Pulmonary artery (tissue), 1 donor: ENCODE data around the genes ACTR6, CHPT1, GNPTAB and NT5DC3.

- PRO-cap, result unidirectional peak, plus-strand start at chr12:100141850; unidirectional peak, plus-strand start at chr12:100141897; unidirectional peak, plus-strand start at chr12:100142095; unidirectional peak, plus-strand start at chr12:100142283; bidirectional peak, plus-strand start at chr12:100142464, minus-strand start at chr12:100142339
These were observed 729 bp downstream of the BLTP3B start for GRCh38 chr12:100141509-100142780.

DNA sequence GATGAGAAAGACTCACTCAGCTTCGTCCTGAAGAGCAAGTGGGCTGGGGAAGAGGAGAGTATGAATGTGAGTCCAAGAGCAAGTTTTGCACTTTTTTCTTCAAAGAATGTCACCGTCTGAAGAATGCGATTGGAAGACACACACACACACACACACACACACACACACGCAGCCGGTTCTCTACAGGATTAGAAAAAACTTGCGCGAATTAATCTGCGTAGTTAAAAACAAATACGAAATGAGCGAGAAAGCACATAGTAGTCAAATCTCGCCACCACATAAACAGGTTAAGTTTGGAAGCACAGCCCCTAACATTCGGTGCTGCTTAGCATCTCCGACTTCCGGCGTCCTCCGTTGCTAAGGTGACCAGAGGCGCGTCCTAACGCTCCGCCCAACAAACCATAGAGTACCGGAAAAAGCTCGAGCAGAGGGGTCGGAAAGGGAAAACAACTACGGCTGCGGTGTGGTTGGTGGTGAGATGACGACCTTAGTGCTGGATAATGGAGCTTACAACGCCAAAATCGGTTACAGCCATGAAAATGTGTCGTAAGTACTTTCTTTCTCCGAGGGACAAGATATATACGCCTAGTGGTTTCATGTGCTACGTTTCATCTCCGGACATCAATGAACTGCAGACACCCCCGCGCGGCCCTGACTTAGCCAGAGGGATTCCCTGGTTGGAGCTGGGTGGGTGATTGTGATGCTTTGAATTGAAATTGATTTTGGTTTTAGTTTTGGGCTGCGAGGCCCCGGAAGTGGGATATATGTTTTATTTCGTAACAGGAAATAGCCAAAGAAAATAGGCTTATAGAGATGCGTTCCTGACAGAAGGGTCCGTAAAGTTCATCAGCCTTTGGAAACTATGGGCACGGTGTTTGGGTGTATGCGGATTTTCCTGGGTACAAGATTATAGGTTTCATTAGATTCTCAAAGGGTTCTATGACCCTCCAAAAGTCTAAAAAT lies at the start of gene ACTR6:
Gene ACTR6 (plus strand): TSS at position 442 of the 963 bp plus-strand sequence.
- PRO-cap, result unidirectional peak, plus-strand start at position 427 of the sequence

DNA sequence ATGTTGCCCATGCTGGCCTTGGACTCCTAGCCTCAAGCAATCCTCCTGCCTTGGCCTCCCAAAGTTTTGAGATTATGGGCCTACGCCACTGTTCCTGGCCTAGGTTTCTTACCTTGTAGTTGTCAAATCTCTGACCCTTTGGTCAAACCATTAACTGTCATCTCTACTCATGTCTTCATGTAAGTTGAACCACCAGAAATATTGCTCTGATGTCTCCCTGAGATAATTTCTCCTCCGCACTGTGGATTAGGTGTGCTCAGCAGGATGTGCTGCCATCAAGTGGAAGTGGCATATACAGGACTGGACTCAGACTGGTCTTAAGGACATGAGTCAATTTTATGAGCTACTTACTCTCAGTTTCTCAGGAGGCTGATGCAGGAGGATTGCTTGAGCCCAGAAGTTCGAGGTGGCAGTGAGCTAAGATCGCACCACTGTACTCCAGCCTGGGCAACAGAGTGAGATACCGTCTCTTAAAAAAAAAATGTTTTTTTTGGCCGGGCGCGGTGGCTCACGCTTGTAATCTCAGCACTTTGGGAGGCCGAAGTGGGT lies 28.6 kb downstream of the ACTR6 start:
- PRO-cap, result no peak

DNA sequence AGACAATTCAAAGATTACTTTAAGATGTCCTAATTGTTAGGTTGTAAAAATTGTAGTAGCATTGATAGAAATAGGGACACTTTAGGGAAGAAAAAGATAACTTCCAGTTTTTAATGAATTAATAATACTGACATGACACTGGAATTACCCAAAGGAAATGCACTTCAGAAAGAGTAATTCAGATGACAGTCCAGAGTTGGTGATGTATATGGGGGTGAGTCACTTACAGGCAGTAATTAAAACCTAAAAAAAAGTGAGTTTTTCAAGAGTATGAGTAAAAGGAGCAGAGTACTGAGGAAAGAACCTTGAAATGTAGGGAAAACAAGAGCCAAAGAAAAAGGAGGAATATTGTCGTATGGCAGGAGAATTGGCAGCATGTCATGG lies 29.2 kb downstream of the SCYL2 start:
- PRO-cap, result no peak

DNA sequence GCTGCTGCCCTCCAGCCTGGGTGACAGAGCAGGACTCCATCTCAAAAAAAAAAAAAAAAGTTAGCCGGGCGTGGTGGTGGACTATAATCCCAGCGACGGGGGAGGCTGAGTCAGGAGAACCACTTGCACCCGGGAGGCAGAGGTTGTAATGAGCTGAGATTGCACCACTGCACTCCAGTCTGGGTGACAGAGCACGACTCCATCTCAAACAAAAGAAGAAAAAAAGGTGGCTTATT lies 53.5 kb downstream of the SLC17A8 start:
- PRO-cap, result no peak

DNA sequence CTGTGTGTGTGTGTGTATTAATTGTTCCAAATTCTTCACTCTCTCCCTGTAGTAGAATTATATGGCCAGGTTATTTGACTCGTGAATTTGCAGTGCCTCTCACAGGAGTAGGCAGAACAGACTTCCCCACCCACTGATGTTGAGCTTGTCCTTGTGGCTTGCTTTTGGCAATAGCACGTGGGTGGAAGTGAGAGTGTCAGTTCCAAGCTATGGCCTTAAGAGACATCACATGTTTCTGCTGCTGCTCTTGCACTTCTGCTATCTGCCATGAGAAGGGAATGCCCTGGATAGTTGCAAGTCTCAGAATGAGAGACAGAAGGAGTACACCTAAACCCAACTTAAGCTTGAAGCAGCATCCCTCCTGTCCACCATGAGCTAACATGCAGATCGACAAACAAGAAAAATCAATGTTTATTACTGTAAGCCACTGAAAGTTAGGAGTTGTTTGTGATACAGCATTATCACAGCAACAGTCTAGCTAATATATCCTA lies 6.2 kb upstream of the GAS2L3 start:
- PRO-cap, result no peak

DNA sequence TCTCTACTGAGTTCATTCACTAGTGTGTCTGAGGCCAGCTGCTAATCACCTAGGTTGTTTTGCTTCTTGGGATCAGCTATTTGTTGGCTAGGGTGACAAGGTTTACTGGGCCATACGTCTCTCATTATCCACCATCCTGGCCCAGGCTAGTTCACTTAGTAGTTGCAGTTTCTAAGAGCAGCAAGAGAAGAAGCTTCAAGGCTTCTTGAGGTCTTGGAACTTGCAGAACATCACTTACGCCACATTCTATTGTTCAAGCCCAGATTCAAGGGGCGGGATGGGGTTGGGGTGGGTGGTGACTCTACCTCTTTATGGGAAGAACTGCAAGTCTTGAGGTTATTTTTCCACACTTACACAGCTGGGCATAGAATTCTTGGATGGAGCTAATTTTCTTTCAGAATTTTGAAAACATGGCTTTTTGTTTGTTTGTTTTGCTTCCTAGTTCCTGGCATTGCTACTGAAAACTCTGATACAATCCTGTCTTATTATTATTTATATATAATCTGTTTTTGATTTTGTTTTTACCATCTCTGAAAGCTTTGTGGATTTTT lies 54.6 kb upstream of the MYBPC1 start:
- PRO-cap, result no peak

GRCh38 chr12:101642173-101642863 lies 47.5 kb downstream of the MYBPC1 start:
- PRO-cap, result no peak

DNA sequence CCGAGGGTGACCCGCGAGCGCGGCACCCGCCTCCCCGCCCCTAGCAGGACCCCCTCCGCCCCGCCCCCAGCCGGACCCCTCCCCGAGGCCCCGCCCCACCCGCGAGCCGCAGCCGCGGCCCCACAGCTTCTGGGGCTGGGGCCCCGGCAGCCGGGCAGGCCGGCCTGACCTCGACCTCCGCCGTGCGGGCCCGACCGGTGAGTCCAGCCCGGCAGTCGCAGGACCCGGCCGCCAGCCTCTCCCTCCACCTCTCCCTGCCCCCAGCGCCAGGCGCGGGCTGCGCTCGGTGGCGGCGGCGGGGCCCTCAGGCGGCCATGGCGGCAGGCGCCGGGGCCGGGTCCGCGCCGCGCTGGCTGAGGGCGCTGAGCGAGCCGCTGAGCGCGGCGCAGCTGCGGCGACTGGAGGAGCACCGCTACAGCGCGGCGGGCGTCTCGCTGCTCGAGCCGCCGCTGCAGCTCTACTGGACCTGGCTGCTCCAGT lies at the start of gene CHPT1:
Gene CHPT1 (plus strand): TSS at position 93 of the 480 bp plus-strand sequence.
- PRO-cap, result bidirectional peak, plus-strand start at position 125 of the sequence, minus-strand start at position 42 of the sequence; bidirectional peak, plus-strand start at position 390 of the sequence, minus-strand start at position 256 of the sequence

GRCh38 chr12:101779657-101780012 lies 40.4 kb upstream of the SYCP3 start:
- PRO-cap, result no peak

- PRO-cap, result no peak
These were observed 40.8 kb downstream of the GNPTAB start for GRCh38 chr12:101789951-101790450.

- PRO-cap, result unidirectional peak, minus-strand start at chr12:101830809
These were observed at the start of gene GNPTAB for GRCh38 chr12:101830206-101831370. GNPTAB (minus strand) TSS chr12:101830959.

GRCh38 chr12:102060857-102061556 lies 784 bp downstream of the WASHC3 start:
- PRO-cap, result no peak

- PRO-cap, result no peak
These were observed 100.3 kb downstream of the PAH start for GRCh38 chr12:102816795-102817158.

GRCh38 chr12:102920253-102920451 lies 3.1 kb upstream of the PAH start:
- PRO-cap, result no peak

- PRO-cap, result no peak
These were observed 4.3 kb upstream of the PAH start for GRCh38 chr12:102921370-102921709.

GRCh38 chr12:103575395-103575942 lies 11.6 kb upstream of the STAB2 start:
- PRO-cap, result no peak

DNA sequence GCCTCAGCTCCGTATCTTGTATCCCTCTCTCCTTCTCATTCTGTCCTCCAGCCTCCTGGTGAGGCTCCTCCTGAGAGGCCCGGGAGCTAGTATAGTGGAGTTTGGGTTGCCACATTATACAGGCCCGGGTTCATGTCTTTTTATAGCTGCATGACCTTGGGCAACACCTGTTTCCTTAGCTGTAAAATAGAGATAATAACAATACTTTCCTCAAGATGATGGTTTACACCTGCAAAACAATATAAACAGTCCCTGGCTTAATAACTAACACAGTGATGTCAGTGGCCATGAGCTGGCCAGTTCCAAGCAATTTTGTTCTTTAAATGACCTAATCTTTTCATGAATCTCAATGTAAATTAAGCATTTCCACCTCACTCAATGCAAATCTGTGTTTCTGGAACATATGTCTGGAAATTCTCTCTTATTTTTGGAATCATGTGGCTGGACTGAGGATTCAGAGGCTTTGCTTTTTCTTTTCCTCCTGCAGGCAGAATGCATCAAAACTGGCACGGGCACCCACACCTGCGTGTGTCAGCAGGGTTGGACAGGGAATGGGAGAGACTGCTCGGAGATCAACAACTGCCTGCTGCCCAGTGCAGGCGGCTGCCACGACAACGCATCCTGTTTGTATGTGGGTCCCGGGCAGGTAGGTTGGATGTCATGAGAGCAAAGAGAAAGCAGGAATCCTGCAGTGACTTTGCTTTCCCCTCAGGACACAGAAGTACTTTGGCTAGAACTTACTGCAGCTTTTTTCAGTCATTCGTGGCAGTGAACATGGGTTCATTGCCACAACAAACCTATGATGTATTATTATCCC lies 90.1 kb downstream of the STAB2 start:
- PRO-cap, result no peak

- PRO-cap, result bidirectional peak, plus-strand start at chr12:103841452, minus-strand start at chr12:103841234
These were observed at the start of gene NT5DC3 for GRCh38 chr12:103841150-103842411. NT5DC3 (minus strand) TSS chr12:103841234.

- PRO-cap, result no peak
These were observed 588 bp downstream of the UQCC6 start for GRCh38 chr12:103956413-103956840.